Iris pigment epithelial cell (primary cell): ENCODE measurements around the gene CCRL2.

DNA sequence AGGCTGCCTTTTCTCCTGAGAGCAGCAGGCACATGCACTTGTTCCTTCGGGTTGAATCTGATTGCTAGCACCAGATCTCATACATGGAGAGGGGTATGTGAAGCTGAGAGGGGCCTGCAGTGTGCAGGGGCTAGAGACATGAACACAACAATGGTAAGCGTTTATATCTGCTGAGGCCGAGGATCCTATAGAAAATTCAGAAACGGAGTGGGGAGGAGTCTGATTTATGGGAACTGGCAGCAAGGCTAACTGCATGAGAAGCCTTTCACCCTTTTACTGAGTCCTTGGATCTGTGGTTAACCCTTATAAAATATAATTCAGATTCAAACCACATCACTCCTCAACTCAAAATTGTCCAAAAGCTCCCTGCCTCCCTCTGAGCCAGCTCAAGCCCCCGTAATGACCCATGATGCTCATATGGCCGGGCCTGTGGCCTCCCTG lies 32.4 kb downstream of the ZNF445 start:
- RRBS = no CpG with 5 or more reads among the region's 6 CpGs

DNA sequence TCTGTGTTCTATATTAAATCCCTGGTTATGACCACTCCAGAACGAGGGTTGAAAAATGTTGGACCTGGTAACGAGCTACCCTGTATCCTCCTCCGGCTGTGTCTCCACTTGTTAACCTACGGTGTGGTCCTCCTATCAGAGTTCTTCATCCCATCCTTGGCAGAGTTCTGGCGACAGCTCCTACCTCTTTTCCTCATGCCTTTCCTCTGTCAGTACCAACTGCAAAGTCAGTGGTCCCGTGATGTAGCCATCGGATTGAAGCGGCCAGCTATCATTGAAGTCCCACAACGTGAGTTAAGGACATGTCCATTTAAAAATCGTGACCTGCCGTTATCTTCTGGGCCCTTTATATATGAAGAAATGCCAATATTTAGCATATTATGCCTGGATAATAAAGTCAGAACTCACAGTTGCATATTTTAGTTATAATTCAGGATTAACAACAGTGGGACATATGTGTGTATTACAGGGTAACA lies 1.1 kb downstream of the EXOSC7 start:
- RRBS = no CpG with 5 or more reads among the region's 11 CpGs

DNA sequence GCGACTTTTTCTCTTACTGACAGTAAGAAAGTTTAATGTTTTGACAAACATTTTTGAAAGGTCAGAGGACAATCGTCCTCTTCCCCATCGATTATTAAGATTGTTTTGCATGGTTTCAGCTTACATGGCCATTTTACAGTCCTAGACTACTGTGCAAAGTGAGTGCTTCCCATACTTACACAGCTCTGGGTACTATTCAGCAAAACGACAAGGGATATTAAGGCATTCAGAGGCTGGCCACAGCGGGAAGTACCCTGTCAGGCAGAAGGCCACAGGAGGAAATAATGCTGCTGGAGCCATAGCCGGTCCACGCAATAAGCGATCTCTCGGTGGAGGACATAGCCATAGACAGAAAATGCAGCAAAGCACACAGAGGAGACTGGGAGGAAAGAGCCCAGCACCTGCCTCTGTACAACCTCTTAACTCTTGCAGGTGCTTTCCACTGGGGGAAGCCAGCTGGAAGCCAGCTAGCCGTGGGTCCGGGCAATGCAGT lies 19.7 kb downstream of the CLEC3B start:
- RRBS = no CpG with 5 or more reads among the region's 11 CpGs

GRCh38 chr3:45122985-45123674 lies 23.0 kb downstream of the CDCP1 start:
- RRBS = no CpG with 5 or more reads among the region's 6 CpGs

DNA sequence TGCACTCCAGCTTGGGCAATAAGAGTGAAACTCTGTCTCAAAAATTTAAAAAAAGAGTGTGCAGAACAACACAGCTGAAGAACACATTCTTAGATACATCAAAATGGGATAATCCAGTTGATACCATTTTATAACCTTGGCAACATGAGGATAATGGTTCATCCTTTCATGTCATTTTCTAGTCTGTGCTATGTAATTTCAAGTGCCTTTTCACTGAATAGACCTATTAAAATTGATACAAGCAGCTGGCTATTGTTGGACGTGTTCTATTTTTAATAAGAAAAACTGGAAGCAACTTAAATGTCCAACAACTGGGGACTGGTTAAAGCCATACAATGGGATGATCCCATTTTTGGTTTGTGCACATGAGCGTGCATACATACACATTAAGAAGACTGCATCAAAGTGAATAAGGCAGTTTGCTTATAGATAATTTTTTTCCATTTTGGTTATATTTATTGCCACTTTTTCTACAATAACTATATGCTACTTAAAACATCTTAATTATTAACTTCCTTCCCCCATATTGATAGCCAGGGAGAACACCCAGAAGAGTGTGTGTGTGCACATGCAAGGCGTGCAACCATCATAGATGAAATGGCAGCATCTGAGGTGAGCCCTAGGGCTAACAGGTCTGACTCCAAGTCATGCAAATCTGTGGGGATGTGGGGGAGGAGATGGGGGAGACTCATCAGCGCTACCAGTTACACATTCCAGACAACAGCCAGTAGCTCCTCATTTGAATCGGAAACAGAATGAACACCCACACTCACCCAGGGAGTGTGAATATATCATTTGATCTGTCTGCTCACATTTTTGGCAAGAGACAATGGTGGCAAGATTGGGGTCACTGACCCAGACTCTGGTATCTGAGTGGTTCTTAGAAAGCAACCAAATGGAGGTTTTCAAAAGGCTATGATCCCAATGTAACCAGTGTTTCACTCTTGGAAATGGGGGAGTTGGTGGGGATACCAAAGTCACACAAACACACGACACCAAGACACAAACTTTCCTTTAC lies 2.7 kb downstream of the CDCP1 start:
- RRBS = no CpG with 5 or more reads among the region's 6 CpGs

GRCh38 chr3:45210326-45210735 lies 15.8 kb downstream of the TMEM158 start:
- RRBS = no CpG with 5 or more reads among the region's 8 CpGs

- RRBS = no CpG with 5 or more reads among the region's 4 CpGs
Measured at GRCh38 chr3:45572570-45573264, 21.8 kb upstream of the LIMD1 start.

DNA sequence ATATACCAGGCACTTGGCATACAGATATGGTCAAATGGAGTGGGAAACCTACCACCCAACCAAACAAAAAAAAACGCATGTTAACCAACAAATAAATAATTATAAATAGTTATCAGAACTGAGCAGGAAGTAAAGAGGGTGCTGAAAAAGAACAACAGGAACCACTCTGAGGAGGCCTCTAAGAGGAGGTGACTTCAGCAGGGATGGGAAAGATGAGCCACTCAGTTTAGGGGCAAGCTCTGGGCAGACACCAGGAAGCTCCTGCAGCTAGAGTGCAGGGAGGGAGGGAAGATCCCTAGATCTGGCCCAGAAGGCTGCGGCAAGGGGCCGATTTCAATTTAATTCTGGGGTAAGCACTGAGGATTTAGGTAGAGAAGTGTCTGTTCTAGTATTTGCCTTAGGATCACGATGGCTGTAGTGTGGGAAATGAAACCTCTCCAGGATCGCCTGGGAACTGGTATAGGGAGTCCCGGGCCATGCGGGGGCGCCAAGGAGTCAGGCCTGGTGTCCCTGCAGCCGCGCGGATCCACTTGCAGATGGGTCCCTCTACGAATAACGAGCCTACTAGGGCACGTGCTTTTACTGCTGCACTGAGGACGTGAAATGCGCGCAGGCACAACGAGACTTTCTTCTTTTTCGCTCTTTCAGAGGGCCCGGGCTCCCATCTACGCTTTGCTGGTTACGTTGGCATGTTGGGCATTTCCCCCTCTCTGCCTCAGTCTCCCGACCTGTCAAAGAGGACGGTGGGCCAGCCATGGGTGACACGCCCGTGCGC lies 1.5 kb upstream of the LIMD1 start:
- RRBS = no CpG with 5 or more reads among the region's 27 CpGs

DNA sequence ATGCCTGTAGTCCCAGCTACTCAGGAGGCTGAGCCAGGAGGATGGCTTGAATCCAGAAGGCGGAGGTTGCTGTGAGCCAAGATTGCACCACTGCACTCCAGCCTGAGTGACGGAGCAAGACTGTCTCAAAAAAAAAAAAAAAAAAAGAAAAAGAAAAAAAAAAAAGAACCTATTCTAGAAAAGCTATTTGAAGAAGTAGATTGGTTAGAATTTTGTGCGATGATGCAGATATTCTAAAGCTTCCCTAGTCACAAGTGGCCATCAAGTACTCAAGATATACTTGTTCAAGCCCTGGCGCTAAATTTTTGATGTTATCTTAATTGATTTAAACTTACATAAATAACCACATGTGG lies 35.4 kb upstream of the SACM1L start:
- RRBS = no CpG with 5 or more reads among the region's 4 CpGs

DNA sequence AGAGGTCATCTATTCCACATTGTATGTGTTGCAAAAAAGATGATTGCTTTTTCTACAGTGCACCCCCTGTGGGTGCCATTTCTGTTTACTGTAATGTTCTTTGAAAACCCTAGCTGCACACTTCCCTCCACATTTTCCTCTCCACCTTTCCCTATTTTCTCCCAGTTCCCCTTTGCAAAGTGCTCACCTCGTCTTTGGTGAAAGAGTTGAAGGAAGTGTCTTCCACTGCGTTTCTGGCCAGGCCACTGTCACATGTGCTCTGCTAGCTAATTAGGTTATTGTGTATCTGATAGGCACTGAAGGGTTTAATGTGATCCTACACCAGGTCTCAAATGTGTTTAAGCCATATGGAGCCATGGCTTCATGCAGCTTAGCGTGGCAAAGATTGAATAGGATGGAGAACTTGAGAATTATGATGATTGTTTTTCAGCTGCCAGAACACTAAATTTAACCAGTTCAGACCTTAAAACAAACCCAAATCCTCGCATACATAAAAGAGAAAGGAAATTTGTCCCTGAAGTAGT lies 1.5 kb downstream of the SACM1L start:
- RRBS = no CpG with 5 or more reads among the region's 4 CpGs

- RRBS = no CpG with 5 or more reads among the region's 6 CpGs
Measured at GRCh38 chr3:45693937-45694830, 5.0 kb downstream of the SACM1L start.

GRCh38 chr3:45920430-45920803 lies 22.8 kb upstream of the CXCR6 start:
- RRBS = no CpG with 5 or more reads among the region's 1 CpG

- RRBS = no CpG with 5 or more reads among the region's 5 CpGs
Measured at GRCh38 chr3:45965482-45966062, 22.3 kb downstream of the CXCR6 start.

DNA sequence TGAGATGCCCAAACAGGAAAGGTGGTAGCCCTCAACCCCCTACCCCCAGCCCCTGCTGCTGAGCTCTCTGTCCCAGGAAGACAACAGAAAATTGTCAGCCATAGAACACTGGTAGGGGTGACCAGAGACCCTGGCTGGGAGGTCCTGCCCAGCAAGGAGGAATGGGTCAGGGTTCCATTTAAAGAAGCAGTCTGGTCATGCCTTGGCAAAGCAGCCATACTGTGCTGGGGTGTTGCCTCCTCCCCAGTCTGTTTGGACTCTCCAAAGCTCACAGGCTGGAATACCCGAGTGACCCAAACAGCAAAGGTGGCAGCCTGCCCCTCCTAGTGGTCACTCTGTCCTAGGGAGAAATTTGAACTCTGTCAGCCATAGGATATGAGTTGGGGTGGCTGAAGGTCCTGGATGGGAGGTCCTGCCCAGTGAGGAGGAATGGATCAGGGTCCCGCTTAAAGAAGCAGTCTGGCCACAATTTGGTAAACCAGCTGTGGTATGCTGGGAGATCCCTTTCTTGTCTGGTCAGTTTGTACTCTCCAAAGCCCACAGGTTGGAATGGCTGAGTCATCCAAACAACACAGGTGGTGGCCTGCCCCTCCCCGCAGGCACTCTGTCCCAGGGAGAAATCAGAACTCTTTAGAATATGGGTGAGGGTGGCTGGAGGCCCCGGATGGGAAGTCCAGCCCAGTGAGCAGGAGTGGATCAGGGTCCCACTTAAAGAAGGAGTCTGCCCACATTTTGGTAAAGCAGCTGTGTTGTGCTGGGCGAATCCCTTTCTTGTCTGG lies 45.1 kb downstream of the CCR1 start:
- RRBS = no CpG with 5 or more reads among the region's 5 CpGs

DNA sequence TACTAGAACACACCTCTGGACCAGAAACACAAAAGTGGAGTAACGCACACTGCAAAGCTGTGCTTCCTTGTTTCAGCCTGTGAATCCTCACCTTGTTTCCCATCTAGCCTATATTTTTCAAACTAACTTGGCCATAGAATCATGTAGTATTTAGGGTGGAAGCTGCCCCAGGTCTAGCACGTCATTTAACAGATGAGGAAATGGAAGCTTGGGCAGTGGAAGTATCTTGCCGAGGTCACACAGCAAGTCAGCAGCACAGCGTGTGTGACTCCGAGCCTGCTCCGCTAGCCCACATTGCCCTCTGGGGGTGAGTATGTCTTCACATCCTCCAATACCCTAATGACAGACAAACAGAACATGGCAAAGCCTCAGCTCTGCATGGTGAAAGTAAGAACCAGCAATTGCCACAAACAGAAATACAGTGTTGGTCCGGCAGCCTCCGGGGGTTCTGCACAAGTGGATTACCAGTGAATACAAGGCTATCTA lies 2.2 kb upstream of the CCR5 start:
- RRBS = no CpG with 5 or more reads among the region's 8 CpGs

- RRBS = no CpG with 5 or more reads among the region's 24 CpGs
Measured at GRCh38 chr3:46406921-46407894, at the start of gene CCRL2. Gene CCRL2, plus strand, starts transcription at chr3:46407259.

DNA sequence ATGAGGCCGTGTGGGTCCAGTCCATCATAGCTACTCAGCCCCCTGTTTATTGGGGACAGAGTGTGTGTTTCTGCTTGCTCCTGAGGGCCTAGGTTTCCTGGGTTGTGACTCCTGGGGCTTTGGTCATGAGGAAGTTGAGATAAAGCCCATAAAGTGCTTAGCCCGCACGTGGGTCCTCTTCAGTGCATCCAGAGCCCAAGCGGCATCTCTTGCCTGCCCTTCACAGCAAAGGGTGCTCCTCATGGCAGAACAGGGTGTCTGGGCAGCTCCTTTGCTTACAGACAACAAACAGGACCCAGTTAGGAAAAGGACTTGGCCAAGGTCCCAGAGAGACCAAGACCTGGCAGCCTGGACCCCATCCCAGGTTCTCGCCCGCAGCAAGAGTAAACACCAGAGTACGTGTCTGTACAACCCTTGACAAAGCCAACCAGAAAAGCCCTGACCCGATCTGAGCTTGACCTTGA lies 27.1 kb downstream of the ALS2CL start:
- RRBS = no CpG with 5 or more reads among the region's 8 CpGs

DNA sequence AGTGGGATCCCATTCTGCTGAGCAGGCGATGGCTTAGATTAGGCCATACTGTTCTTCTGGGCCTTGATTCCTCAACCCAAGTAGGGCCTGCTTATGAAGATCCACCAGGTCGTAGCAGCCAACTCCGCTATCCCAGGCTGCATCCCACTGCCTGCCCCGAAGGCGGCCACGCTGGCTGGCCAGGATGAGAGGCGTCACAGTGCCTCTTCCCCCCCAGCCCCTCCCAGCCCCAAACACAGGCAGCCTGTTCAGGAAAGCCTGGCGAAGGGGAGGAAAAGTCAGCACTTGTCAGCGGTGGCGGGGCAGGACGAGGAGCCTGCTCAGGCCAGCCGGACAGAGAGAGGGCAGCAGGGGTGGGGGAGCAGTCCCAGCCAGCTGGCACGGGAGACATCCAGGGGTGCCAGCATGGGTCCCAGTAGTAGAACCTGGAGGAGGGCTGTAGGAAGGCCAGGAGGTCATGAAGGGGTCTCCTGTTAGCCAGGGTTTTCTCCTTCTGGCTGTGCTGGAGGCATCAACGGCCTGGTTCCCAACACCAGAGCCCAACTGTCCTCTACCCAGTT lies 11.3 kb downstream of the PTH1R start:
- RRBS = no CpG with 5 or more reads among the region's 14 CpGs

GRCh38 chr3:46930536-46931432 lies 45.8 kb downstream of the CCDC12 start:
- RRBS = no CpG with 5 or more reads among the region's 10 CpGs

- RRBS = no CpG with 5 or more reads among the region's 7 CpGs
Measured at GRCh38 chr3:46985868-46986708, 6.6 kb downstream of the NBEAL2 start.